ENCODE measurements around a stretch of chr1.

DNA sequence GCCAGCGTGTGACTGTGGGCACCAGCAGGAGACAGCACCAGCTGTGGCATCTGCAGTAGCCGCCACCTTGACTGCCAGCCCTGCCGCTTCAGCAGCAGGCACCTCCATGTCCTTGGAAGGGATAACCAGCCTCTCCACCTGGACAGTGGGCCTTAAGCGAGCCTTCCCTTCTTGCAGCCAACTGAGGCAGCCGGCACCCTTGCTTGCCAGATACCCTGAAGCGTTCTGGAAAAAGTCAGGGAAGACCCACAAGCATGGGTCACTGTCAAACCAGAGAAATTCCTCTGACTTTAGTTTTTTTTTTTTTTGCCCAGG lies 30.2 kb upstream of the PTGFRN start:
- RAMPAGE, long total RNA, result no peak
- RRBS, result no CpG with 5 or more reads among the region's 6 CpGs

DNA sequence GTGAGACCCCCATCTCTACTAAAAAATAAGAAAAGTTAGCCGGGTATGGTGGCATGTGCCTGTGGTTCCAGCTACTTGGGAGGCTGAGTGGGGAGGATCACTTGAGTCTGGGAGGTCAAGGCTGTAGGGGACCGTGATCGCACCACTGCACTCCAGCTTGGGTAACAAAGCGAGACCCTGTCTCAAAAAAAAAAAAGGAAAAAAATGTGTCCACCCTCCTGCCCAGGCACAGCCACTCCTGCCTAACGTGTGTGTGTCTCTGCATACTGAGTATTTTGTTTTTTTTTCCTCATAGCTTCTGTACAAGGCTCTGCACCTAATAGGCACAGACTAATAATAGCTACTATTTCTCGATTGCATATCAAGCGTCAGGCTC lies 4.8 kb downstream of the PTGFRN start:
- RAMPAGE, long total RNA, result no peak
- RRBS, result no CpG with 5 or more reads among the region's 7 CpGs

GRCh38 chr1:116914946-116915770 lies 5.4 kb downstream of the PTGFRN start:
- RAMPAGE, long total RNA, result no peak
- RRBS, result no CpG with 5 or more reads among the region's 12 CpGs

GRCh38 chr1:116986247-116986703 lies 15.3 kb upstream of the CD101 start:
- RAMPAGE, long total RNA, result no peak
- RRBS, result no CpG with 5 or more reads among the region's 6 CpGs

GRCh38 chr1:117121236-117121605 lies 328 bp downstream of the TRIM45 start:
- RAMPAGE, long total RNA, result no peak
- RRBS, result no CpG with 5 or more reads among the region's 21 CpGs

- RAMPAGE, long total RNA, result no peak
- RRBS, result no CpG with 5 or more reads among the region's 3 CpGs
Measured at GRCh38 chr1:117128604-117129150, 7.1 kb upstream of the TRIM45 start.

GRCh38 chr1:117171579-117172682 lies 38.8 kb downstream of the VTCN1 start:
- RAMPAGE, long total RNA, result no peak
- RRBS, result no CpG with 5 or more reads among the region's 22 CpGs

- RAMPAGE, long total RNA, result no peak
- RRBS, result no CpG with 5 or more reads among the region's 8 CpGs
Measured at GRCh38 chr1:117172683-117173138, 38.0 kb downstream of the VTCN1 start.

DNA sequence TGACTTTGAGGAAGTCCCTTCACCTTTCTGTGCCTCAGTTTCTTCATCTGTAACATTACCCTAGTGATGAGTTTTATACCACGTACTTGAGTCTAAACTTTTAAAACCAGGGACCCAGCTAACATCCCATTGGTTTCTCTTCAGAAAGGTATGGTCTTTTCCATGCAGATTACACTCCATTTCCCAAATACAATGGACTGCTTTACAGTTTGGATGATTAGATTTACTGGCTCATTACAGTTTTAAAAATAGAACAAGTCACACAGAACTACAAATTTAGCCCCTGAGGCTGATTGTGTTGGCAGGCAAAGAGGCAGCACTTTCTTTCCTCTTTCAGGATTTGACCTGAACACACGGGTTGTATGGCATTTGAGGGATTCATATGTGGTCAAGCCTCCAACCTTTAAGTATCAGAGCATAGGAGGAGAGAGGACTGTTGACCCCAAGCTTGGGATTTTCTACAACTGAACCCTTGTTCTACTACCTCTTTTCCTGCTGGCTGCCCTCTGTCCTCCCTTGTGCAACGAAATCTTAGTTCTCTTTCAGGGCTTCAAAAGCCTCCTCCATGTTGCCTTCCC lies 21.8 kb upstream of the VTCN1 start:
- RAMPAGE, long total RNA, result no peak
- RRBS, result no CpG with 5 or more reads among the region's 3 CpGs

- RAMPAGE, long total RNA, result no peak
- RRBS, result no CpG with 5 or more reads among the region's 4 CpGs
Measured at GRCh38 chr1:117339850-117340375, 27.3 kb upstream of the MAN1A2 start.

DNA sequence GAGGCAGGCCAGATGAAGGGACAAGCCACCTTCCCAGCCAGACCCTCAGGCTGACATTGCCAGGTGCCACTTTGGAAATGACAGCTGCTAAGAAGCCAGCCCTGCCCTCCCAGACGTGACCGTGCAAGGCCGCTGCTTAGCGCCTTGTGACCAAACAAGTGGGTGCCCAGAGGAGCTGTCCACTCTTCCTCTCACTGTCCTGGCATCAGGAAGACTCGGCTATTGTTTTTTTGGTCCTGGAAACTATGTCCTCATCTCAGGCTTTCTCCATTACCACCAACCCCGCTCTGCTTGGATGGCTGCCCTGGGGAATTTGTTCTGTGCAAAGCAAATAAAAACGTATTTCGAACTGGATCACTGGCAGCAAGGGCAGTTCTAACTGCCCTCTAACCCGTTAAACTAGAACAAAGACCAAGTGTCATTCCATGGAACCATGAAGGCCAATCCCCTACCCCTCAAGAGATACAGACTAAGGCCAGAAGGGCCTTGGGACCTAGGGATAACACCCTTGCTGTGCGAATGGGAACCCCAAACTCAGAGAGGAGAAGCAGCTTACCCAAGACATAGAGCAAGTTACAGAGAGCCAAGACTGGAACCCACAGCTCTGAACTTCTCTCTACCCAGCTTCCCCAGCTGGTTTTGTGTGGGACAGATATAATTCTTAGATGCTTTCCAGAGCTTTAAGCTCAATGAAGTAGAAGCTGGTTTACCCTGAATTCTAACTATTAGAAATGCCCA lies 13.6 kb upstream of the TENT5C start:
- RAMPAGE, long total RNA, result no peak
- RRBS, result no CpG with 5 or more reads among the region's 10 CpGs

DNA sequence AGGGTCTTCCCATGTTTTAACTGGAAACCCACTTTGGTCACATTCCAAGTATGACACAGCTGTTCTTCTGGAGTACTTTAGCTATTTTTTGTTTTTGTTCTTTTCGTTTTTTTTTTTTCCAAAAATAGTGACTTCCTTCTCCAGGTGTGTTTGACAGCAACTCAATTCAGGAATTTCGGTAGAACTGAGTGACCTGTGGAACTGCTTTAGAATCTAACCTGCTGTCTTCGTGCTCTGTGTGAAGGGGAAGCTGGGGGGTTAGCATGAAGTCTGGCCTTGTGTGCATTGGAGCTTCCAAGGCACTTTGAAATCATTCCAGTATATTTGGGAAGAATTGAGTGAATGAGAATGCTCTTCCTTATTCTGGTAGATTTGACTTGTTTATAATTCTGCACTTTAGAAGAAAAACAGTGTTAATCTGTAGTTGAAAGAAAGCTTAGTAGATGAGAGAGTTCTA lies 19.2 kb downstream of the TENT5C start:
- RAMPAGE, long total RNA, result no peak
- RRBS, result no CpG with 5 or more reads among the region's 3 CpGs

DNA sequence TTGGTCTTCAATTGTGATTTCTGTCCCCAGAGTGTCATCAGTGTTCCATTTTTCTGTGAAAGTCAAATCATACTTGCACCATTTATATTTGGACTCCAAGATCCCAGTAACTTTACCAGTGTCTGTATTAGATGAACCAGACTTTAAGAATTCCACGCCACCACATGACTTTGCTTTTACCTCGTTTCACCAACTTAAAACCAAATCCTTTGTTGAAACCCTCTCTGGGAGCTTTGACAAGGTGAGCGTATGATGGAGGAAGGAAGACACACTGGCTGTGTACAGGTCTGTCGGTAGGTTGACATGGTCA lies 35.5 kb downstream of the TENT5C start:
- RAMPAGE, long total RNA, result no peak
- RRBS, result no CpG with 5 or more reads among the region's 4 CpGs

GRCh38 chr1:118987034-118987336 lies 1.2 kb downstream of the TBX15 start:
- RAMPAGE, long total RNA, result no peak
- RRBS, result no CpG with 5 or more reads among the region's 19 CpGs

DNA sequence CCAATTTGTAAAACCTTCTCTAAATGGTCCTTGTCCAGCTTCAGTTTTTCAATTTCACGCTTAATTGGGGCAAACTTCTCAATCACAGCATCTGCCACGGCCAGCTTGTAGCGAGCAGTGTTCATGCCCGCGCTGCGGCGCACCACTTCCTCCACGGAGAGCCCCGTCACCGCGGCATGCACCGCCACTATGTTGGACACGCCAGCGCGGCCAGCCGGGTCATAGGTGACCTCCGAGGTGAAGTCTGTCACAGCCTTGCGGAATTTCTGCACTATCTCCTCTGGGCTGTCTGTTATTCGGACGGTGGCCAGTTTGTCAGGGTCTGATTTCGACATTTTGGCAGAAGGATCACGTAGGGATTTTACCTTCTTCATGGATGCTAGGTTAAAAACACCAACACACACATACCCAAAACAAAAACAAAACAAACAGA lies 44.9 kb upstream of the TBX15 start:
- RAMPAGE, long total RNA, result no peak
- RRBS, result no CpG with 5 or more reads among the region's 22 CpGs

- RAMPAGE, long total RNA, result no peak
- RRBS, result no CpG with 5 or more reads among the region's 3 CpGs
Measured at GRCh38 chr1:119231330-119231656, 90.8 kb upstream of the WARS2 start.

DNA sequence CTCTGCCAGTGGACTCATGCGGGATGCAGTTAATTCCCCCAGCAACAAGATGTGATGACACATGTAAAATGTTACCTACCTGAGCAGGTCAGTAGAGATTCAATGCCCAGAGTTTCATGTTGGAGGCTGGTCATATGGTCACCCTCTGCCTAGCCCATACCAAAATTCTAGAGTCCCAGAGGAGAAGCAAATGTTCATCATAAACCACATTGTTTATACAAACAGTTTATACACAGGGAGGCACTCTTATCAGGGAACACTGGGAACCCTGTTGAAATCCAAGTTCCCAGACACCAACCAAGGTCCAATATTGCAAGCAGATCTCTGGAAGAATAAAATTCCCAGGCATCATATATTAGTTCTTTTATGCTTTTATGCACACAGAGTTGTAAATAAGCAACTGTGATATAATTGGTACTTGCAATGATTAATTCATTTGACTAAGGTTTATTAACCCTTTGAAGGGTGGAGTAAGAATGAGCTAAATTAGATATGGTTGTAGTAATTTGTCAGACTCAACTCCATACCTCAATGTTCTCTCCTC lies 10.6 kb downstream of the HAO2 start:
- RAMPAGE, long total RNA, result no peak
- RRBS, result no CpG with 5 or more reads among the region's 1 CpG

- RAMPAGE, long total RNA, result no peak
- RRBS, result no CpG with 5 or more reads among the region's 3 CpGs
Measured at GRCh38 chr1:119626893-119627223, 21.2 kb downstream of the ZNF697 start.

- RAMPAGE, long total RNA, result no peak
- RRBS, result no CpG with 5 or more reads among the region's 7 CpGs
Measured at GRCh38 chr1:119646542-119646951, 1.5 kb downstream of the ZNF697 start.

GRCh38 chr1:119748708-119749260 lies 19.9 kb downstream of the HMGCS2 start:
- RAMPAGE, long total RNA, result no peak
- RRBS, result no CpG with 5 or more reads among the region's 7 CpGs